Hair follicle dermal papilla cell (primary cell): ENCODE measurements around a stretch of chr13.

GRCh38 chr13:29647011-29647806 lies 51.7 kb upstream of the SLC7A1 start:
- CAGE, long polyA plus RNA = no peak

DNA sequence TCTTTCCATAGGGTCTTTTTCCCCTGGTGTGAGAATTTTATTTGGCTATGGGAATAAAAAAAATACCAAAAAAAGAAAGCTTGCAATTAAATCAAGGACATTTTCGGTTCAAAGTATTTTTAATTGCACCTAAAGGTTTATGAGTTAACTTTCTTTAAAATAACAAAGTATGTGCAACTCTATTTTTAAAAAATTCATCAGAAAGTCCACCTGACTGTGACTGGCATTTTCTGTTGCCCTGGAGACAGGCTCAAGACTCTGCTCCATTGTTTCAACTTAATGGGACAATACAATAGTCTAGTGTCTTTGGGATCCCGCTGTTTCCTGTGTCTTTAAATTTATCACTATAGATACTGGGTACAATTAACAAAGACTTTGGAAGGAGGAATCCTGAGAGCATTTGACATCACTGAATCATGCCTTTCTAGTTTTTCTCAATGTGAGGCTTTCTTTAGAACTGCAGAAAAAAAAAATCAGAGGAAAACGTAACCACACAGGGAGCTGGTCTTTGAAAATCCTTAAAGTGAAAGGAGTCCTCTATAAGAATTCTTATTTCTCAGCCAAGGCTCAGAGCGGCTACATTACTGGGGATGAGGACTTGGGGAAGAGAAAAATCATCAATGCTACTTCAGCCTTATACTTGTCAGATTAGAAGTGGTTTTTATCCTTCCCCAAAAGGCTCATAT lies 34.2 kb upstream of the UBL3 start:
- CAGE, long polyA plus RNA = no peak

GRCh38 chr13:30107236-30107845 lies 200.0 kb downstream of the KATNAL1 start:
- CAGE, long polyA plus RNA = no peak

GRCh38 chr13:30441227-30441721 lies 19.0 kb downstream of the UBE2L5 start:
- CAGE, long polyA plus RNA = no peak

DNA sequence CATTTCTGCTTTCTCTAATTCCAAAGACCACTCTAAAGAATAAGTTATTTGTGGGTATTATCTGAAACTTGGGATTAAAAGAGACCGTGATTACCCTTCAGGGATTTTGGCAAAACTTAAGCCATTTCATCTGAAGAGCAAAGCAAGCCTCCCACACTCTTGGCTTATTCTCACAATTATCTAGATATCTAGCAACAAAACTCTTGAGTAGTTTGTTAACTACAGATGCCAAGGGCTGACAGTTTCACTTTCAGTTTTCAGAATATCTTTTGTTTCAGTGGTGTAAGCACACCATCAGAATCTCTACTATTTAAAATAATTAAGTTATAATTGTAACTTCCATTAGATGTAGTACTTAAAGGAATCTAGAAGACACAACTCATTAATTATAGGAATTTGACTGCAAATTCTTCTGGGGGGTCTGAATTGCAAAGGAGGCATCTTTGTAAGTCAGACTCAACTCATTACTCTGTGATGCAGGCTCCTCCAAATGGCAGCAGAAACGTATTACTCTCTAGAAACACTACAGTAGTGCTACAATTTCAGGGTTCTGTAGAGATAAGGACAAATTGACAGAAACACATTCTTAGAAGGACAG lies 44.9 kb upstream of the USPL1 start:
- CAGE, long polyA plus RNA = no peak

GRCh38 chr13:30615429-30616396 lies 2.0 kb upstream of the USPL1 start:
- CAGE, long polyA plus RNA = no peak

GRCh38 chr13:30659830-30660633 lies 42.3 kb downstream of the USPL1 start:
- CAGE, long polyA plus RNA = no peak

DNA sequence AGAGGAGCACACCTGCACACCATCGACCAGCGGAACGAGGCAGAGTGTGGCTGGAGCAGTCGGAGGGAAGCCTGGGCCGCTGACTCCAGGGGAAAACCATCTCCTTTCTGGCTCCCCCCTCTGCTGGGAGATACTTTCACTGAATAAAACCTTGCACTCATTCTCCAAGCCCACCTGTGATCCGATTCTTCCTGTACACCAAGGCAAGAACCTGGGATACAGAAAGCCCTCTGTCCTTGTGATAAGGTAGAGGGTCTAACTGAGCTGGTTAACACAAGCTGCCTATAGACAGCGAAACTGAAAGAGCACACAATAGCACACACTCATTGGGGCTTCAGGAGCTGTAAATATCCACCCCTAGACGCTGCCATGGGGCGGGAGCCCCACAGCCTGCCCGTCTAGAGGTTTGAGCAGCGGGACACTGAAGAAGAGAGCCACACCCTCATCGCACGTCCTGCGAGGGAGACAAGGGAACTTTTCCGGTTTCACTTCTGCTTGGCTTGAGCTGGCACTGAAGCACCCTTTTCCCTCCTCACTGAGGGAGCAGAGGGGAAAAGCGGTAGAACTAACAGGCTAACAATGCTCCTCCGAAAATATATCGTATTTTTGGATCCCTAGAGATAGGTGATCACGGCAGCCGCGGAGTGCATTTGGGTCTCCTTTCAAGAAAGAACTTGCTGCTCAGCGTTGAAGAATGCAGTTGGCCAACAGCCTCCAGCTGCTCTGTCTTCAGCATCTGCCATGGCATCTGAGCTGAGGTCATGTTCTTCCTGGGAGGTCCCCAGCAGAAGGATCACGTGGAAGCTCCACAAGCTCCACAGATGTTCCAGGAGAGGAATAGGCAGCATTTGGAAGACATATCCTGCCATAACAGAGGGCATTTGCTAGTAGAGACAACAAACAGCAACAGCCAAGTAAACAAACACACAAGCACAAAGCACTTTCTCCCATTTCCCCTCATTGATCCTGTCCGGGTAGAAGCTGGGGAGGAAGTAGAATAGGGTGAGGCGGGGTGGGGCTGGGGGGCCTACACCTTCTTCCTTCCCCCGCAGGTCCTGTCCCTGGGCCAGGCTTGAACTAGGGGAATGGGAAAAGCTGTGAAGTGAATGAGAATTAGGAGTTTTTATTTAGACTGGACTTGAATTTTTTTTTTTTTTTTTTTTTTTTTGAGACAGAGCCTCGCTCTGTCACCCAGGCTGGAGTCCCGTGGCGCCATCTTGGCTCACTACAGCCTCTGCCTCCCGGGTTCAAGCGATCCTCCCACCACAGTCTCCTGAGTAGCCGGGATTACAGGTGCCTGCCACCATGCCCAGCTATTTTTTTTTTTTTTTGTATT lies 44.9 kb upstream of the ALOX5AP start:
- CAGE, long polyA plus RNA = no peak

- CAGE, long polyA plus RNA = no peak
Observed at GRCh38 chr13:30880560-30881311, 25.3 kb upstream of the MEDAG start.

DNA sequence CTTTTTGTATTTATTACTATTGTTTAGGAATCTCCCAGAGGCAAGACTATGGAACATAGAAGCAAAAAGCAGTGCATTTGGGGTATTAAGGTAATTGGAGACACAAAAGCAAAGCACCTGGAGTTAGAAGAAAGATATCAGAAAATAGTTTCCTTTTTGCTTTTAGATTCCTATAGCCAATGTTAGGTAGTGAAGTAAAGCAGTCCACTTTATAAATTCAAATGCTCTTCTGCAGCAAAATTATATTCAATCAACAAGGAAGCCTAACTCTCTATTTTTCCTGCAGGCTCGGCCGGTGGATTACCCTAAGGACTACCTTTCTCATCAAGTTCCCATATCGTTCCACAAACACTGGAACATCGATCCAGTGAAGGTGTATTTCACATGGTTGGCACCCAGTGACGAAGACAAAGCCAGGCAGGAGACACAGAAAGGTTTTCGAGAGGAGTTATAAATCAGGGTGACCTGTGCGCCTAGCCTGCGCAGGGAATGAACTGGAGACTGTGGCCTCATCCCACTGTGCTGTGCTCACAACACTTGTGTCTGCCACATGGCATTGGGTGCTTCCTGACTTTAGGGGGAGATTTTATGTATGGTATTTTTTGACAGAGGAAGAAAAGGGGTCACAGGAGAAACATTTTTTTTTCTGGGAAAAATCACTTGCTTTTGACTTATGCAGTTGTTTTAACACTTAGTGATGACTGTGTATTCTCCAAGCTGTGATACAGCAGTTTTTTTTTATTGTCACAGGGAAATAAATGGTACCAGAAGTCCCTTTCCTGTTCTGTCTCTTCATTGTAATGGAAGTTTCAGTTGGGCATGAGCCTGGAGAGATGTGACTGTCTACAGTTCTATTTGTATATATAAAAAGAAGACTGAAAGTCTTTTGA lies 129.7 kb downstream of the B3GLCT start:
- CAGE, long polyA plus RNA = no peak

DNA sequence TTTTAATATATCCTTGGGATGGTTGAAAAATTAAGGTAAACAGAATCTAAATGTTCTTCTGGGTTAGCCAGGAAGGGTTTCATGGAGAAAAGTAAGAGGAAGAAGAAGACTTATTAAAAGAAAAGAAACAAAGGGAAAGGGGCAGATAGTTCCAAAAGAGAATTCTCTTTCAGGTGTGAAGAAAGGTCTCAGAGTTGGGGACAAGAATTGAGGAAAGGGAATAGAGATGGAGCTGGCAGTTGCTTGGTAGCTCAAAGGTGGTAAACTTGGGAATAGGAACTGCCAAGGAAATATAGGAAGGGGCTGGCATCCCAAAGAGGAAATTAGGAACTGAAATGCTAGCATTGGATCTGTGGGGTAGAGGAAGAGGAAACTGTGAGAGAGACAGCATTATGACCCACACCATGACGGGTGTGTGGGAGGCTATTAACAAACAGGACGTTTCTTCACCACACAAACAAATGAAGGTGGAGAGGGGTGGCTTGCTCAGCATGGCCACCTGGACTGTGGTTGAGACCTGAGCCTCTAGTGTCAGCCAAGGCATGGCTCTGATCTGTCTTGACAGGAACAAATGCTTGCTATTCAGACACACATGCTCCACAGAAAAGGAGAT lies 178.0 kb downstream of the B3GLCT start:
- CAGE, long polyA plus RNA = no peak

DNA sequence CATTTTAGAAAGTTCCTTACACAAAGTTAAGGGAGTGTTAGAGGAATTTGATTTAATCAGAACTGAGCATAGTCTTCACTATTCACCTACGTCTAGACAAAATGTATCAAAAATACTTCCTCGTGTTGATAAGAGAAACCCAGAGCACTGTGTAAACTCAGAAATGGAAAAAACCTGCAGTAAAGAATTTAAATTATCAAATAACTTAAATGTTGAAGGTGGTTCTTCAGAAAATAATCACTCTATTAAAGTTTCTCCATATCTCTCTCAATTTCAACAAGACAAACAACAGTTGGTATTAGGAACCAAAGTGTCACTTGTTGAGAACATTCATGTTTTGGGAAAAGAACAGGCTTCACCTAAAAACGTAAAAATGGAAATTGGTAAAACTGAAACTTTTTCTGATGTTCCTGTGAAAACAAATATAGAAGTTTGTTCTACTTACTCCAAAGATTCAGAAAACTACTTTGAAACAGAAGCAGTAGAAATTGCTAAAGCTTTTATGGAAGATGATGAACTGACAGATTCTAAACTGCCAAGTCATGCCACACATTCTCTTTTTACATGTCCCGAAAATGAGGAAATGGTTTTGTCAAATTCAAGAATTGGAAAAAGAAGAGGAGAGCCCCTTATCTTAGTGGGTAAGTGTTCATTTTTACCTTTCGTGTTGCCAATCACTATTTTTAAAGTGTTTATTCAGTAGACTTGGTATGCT lies 25.4 kb downstream of the BRCA2 start:
- CAGE, long polyA plus RNA = no peak

GRCh38 chr13:32537602-32537834 lies 1.1 kb downstream of the N4BP2L2 start:
- CAGE, long polyA plus RNA = no peak

GRCh38 chr13:32736344-32737031 lies 150.2 kb downstream of the PDS5B start:
- CAGE, long polyA plus RNA = no peak

- CAGE, long polyA plus RNA = no peak
Observed at GRCh38 chr13:32807201-32807488, 209.1 kb upstream of the KL start.

DNA sequence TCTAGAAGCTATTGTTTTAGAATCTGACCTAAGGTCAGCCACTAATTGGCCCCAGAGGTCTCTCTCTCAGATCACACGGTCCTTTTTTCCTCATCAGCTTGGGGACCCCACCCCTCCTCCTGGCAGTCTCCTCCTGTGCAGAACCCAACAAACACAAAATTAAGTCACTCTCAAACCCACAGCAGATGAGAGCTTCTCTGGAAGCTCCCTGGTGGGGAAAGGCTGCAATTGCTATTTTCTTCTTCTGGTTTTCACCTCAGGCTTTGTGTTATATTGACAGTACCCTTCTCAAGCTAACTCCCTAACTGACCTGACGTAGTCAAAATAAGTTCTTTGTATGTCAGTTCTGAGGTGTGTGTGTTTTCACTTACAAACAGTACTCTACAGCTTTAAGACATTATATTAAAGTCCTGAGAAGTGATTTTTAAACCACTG lies 41.3 kb downstream of the KL start:
- CAGE, long polyA plus RNA = no peak

- CAGE, long polyA plus RNA = no peak
Observed at GRCh38 chr13:33171929-33172867, 113.4 kb downstream of the STARD13 start.

- CAGE, long polyA plus RNA = no peak
Observed at GRCh38 chr13:33204204-33205317, 81.0 kb downstream of the STARD13 start.

GRCh38 chr13:33208194-33208566 lies 77.4 kb downstream of the STARD13 start:
- CAGE, long polyA plus RNA = no peak

GRCh38 chr13:33228746-33229566 lies 56.6 kb downstream of the STARD13 start:
- CAGE, long polyA plus RNA = no peak